Cardiac muscle cell (in vitro differentiated cells and primary cell): ENCODE results near the gene PSMC1.

GRCh38 chr14:89617876-89618763, 201.1 kb upstream of the FOXN3 start:
- RAMPAGE, long total RNA, result no peak
- RRBS, result 0% methylated on average over 1 of the region's 20 CpGs

DNA sequence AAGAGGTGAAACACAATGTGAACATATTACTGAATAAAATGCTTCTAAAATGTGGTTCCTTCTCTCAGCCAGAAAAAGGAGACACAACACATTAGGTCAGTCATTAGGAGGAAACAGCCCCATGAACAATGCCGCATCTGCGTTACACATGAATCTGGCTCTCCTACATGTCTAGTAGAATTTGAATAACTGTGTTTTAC, 51.7 kb downstream of the EFCAB11 start:
- RAMPAGE, long total RNA, result no peak
- RRBS, result no CpG with 5 or more reads among the region's 2 CpGs

- RAMPAGE, long total RNA, result start-site peak on the plus strand at chr14:90256550-90256592, 7,362 and 5,477 reads in 2 replicates
- RRBS, result 3% methylated on average over 8 of the region's 40 CpGs
Measured at GRCh38 chr14:90256341-90256915, at the start of gene PSMC1. PSMC1 (plus strand) TSS chr14:90256553.

DNA sequence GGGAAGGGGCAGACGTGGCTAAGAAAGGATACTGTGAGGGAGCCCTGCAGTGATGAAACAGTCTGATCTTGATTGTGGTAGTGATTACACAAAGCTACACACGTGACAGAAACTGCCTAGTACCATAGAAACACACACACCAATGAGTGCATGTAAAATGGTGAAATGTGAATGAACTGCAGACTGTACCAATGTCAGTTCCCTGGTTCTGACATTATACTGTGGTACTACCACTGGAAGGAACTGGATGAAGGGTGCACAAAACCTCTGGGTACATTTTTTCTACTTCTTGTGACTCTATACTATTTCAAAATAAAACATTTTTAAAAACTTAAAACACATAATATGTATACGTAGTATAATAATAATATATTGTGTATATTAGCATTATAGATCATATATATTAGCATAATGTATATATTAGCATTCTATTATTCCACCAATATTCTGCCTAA, 36.8 kb downstream of the NRDE2 start:
- RAMPAGE, long total RNA, result no peak
- RRBS, result no CpG with 5 or more reads among the region's 3 CpGs

DNA sequence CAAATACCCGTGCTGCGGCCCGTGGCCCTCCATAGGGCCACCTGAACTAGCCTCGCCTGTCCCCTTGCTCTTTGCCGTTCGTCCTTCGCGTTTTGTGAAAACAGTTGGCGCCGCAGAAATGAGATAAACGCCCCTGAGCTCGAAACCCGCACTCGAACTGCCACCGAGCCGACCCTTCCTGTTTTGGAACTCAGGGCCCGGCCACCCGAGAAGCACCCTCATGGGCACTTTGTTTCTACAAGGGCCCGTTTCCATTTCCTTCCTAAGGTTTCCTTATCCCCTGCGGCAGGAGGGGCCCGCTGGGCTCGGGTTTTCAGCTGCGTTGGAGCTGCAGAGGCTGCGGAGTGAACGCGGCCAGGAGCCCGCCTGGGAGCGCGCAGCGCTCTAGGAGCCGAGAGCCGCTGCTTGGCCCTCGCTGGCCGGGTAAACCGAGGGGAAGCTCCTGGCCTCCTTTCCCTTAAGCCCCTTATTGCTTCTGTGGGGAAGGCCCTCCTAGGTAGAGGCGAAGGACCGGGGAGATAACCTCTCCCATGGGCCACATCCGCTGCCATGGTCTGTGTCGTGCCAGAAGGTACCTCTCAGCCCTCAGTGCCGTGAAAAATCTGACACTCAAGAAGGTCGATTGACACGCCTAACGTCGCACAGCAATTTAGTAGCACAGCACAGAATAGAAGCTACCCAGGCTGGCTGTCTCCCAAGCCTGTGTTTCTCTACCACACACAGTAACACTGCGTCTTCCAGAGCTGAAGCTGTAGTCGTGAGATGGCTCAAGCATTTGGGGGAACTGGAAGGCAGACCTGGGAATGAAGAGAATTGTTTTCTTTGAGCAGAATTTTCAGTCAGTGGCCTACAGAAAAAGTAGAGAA, 13.0 kb upstream of the CALM1 start:
- RAMPAGE, long total RNA, result no peak
- RRBS, result 5% methylated on average over 4 of the region's 46 CpGs

- RAMPAGE, long total RNA, result no peak
- RRBS, result no CpG with 5 or more reads among the region's 6 CpGs
Measured at GRCh38 chr14:90388351-90388774, 8.5 kb upstream of the CALM1 start.

GRCh38 chr14:90397283-90398310, 768 bp downstream of the CALM1 start:
- RAMPAGE, long total RNA, result no peak
- RRBS, result 2% methylated on average over 46 of the region's 93 CpGs

DNA sequence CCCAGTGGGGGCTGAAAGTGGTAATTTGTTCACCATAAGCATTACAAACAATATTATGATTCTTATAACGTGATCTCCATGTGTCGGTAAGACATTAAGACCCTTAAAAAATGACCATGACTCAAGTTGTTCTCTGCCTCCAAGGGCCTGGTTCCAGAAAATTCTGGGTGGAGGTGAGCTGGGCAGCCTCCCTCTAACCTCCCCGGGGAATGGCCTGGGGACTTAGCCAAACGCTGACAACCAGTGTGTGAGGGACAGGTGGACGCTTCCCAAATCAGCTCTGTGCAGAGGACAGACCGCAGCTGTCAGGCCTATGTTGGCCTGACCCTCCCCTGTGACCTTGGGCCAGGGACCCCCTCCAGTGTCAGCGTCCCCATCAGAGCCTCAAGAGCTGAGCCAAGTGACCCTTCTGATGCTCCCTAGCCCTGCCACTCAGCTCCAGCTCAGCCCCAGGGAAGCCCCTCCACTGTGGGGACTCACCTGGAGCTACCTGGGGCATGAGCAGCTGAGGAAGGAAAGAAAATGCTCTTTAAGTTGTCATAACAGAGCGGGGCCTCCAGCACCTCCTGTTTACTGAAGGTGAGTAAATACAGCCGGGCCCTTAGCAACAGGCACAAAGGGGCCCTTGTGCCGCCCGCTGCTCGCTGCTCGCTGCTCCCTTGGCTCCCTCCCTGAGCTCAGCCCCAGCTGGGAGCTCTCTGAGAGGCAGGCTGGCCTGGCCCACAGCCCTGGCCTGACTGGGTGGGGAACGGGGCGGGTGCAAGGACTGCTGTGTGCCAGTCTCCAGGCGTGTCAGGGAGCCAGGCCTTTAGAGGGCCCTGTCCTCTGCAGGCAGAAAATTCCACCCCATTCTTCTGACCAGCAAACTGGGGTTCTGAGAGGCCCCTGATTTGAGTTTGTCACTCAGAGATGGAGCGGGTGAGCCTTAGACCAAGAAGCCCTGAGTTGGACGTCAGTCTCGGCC, 116.6 kb downstream of the CALM1 start:
- RAMPAGE, long total RNA, result no peak
- RRBS, result no CpG with 5 or more reads among the region's 19 CpGs

- RAMPAGE, long total RNA, result no peak
- RRBS, result no CpG with 5 or more reads among the region's 6 CpGs
Measured at GRCh38 chr14:90517483-90517693, 120.6 kb downstream of the CALM1 start.

- RAMPAGE, long total RNA, result no peak
- RRBS, result no CpG with 5 or more reads among the region's 12 CpGs
Measured at GRCh38 chr14:90574294-90575092, 177.7 kb downstream of the CALM1 start.

DNA sequence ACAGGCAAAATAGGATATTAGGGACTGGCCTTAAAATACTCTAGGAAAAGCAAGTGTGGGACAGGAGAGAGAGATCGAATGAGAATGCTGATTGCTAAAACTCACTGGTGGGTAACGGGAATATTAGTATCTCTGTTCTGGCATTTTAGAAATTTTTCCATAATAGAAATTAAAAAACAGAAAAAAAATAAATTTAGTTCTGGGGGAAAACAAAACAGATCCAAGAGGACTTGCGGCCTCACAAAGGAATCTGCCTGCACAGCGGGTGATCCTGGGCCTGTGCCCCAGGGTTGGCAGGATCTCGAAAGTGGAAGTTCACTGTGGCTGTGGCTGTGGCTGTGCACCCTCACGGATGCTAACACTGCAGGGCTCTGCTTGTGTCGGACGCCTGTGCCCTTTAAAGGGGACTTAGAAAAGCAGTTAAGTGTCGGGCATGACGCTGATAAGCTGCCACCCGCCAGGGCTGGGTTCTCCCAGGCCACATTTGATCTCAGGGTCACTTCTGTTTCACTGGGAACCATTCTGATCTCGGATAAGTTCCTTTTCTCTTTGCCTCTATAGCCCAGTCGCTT, 209.1 kb downstream of the TTC7B start:
- RAMPAGE, long total RNA, result no peak
- RRBS, result no CpG with 5 or more reads among the region's 13 CpGs

GRCh38 chr14:90676776-90677310, 139.4 kb downstream of the TTC7B start:
- RAMPAGE, long total RNA, result no peak
- RRBS, result no CpG with 5 or more reads among the region's 9 CpGs

GRCh38 chr14:90697624-90698050, 118.6 kb downstream of the TTC7B start:
- RAMPAGE, long total RNA, result no peak
- RRBS, result no CpG with 5 or more reads among the region's 13 CpGs

GRCh38 chr14:90788000-90788494, 28.2 kb downstream of the TTC7B start:
- RAMPAGE, long total RNA, result no peak
- RRBS, result no CpG with 5 or more reads among the region's 8 CpGs

GRCh38 chr14:90933729-90934582, 117.7 kb upstream of the TTC7B start:
- RAMPAGE, long total RNA, result no peak
- RRBS, result no CpG with 5 or more reads among the region's 2 CpGs

GRCh38 chr14:91022866-91023318, 37.5 kb downstream of the RPS6KA5 start:
- RAMPAGE, long total RNA, result no peak
- RRBS, result no CpG with 5 or more reads among the region's 6 CpGs

DNA sequence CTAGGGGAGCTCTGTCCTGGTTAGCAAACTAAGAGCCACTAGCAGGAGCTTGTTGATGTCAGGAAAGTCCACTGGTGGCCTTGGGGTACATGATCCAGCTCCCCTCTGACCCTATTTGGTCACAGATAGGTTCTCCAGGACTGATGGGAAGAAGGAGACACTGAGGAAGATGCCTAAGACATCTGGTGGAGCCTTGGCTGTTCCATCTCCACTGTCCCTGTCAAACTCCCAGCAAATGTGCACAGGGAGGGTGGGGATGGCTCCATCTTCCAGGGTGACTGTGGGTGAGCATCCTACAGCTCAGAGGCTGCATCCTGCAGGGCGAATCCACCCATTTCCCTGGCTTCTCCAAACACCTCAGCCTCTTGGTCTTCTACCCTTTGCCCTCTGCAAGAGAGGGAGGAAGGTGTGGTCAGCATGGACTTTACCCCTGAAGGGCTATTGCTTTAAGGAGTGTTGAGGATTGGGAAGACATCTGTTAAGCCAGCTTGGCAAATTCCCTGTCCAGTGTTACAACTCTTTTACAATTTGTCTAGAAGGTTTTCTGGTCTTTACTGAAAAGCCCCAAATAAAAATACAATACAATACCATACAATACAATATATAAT, 23.2 kb upstream of the DGLUCY start:
- RAMPAGE, long total RNA, result no peak
- RRBS, result no CpG with 5 or more reads among the region's 1 CpG

GRCh38 chr14:91303559-91304051, 59.1 kb upstream of the GPR68 start:
- RAMPAGE, long total RNA, result no peak
- RRBS, result no CpG with 5 or more reads among the region's 27 CpGs

DNA sequence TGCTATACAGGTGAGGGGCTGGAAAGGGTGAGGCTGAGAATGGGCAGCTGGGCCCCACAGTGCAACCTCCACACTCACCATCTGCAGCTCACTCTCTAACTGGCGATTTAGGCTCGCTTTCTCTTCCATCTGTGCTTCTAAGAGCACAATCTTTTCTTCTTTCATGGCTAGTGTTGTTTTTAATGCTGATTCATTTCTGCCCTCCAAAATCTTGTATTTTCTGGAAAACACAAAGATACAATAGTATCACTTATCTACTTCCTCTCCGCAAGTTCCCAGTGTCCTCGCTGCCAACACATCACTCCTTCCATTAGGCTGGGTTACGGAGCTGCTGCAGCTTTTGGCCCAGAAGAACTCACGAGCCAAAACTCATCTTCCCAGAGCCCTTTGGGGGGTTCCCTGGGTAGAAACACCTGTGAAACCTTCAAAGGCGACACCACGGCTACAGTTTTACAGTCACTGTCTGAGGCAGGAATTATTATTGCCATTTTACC, 63.8 kb upstream of the GPR68 start:
- RAMPAGE, long total RNA, result no peak
- RRBS, result no CpG with 5 or more reads among the region's 8 CpGs

GRCh38 chr14:91325088-91325701, 80.7 kb upstream of the GPR68 start:
- RAMPAGE, long total RNA, result no peak
- RRBS, result no CpG with 5 or more reads among the region's 10 CpGs